NCI-H460 (cell line): ENCODE results near the genes AJAP1 and CAMTA1.

RAMPAGE:
- cytosol, long total RNA = no peak
- long total RNA = no peak
- nucleus, long total RNA = no peak
Observed at GRCh38 chr1:3844788-3845418, 12.1 kb downstream of the CEP104 start.

RAMPAGE:
- cytosol, long total RNA = no peak
- long total RNA = no peak
- nucleus, long total RNA = no peak
Observed at GRCh38 chr1:4654407-4654888, at the start of gene AJAP1. TSS of gene AJAP1 (plus strand) at chr1:4654609.

DNA sequence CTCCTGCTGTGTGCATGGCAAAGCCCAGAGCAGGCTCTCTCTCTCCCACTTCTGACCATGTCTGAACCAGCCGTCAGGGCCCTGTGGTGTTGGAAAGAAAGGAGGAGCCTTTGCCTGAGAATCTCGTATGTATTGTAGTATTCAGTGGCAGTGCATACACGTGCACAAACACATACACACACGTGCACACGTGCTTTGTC lies 332.1 kb downstream of the NPHP4 start:
RAMPAGE:
- cytosol, long total RNA = no peak
- long total RNA = no peak
- nucleus, long total RNA = no peak

GRCh38 chr1:5771061-5771769 lies 221.0 kb downstream of the NPHP4 start:
RAMPAGE:
- cytosol, long total RNA = no peak
- long total RNA = no peak
- nucleus, long total RNA = no peak

RAMPAGE:
- cytosol, long total RNA = no peak
- long total RNA = no peak
- nucleus, long total RNA = no peak
Observed at GRCh38 chr1:6170511-6171407, 9.4 kb downstream of the CHD5 start.

DNA sequence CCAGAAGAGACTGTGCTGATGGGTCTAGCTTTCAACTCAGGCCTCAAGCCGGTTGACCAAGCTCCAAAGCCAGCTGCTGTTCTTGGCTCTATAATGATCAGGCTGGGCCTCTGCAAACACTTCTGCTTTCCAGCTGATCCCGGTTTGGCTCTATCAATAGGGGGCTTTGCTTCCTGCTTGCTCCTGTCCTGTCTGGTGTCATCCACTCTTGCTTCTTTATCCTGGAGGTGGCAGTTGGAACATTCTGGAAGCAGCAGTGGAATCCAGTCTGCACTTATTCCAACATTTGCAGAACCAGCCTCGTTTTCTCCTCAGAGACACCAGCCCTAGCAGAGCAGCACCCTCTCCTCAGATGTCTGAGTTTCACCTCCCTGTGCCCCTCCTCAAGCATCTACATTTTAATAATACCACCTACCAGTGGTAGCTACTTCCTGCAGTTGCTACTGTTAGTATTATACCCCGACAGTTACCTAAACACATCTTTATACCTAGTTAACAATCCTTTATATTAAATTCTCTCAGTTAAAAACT lies 1.2 kb upstream of the RPL22 start:
RAMPAGE:
- cytosol, long total RNA = no peak
- long total RNA = no peak
- nucleus, long total RNA = no peak

DNA sequence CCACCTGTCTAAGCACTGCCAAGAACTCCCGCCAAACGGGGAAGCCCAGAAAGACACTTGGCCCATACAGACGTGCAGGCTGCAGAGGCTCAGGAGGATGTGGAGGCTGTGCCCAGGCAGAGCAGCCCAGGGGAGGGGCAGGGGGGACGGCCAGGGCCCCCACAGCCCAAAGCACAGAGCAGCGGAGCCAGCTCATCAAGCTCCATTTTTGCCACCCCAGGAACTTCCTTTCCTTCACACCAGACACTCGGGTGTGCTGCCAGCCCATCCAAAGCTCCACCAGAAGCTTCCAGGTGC lies 59.3 kb downstream of the ACOT7 start:
RAMPAGE:
- cytosol, long total RNA = no peak
- long total RNA = no peak
- nucleus, long total RNA = no peak

RAMPAGE:
- cytosol, long total RNA = no peak
- long total RNA = no peak
- nucleus, long total RNA = no peak
Observed at GRCh38 chr1:6412781-6413363, 6.8 kb downstream of the HES2 start.

DNA sequence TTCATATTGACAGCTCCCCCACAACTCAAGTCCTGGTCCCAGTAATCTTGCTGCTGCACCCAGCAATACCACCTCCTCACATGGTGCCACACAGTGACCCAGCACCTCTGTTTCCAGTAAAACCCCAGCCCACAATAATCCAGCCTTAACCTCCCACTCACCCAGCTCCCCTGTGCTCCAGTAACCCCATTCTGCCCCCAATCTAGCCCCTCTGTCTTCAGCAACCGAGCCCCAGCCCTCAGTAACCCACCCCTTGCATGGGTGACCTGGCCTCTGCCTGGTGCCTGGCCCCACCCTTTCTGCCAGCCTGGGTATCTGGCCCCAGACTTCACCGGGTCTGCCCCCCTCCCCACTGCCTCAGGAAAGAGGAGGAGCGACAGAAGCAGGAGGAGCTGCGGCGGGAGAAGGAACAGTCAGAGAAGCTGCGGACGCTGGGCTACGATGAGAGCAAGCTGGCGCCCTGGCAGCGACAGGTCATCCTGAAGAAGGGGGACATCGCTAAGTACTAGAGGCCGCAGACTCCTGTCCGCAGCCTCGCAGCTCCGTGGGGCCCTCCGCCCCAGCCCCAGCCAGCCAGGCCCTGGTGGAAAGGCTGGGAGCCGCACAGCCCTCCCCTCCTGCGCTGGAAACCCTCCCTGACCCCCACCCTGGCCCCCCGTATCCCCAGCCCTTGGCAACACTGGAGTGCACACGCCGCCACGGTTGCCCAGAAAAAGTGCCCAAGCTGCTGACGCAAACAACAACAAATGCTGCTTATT lies 6.2 kb downstream of the TNFRSF25 start:
RAMPAGE:
- cytosol, long total RNA = no peak
- long total RNA = no peak
- nucleus, long total RNA = no peak

RAMPAGE:
- cytosol, long total RNA = no peak
- long total RNA = no peak
- nucleus, long total RNA = no peak
Observed at GRCh38 chr1:6467650-6468478, 1.9 kb upstream of the TNFRSF25 start.

GRCh38 chr1:6473822-6474665 lies 8.1 kb upstream of the TNFRSF25 start:
RAMPAGE:
- cytosol, long total RNA = no peak
- long total RNA = no peak
- nucleus, long total RNA = no peak

GRCh38 chr1:6486454-6487017 lies 4.9 kb downstream of the PLEKHG5 start:
RAMPAGE:
- cytosol, long total RNA = no peak
- long total RNA = no peak
- nucleus, long total RNA = no peak

DNA sequence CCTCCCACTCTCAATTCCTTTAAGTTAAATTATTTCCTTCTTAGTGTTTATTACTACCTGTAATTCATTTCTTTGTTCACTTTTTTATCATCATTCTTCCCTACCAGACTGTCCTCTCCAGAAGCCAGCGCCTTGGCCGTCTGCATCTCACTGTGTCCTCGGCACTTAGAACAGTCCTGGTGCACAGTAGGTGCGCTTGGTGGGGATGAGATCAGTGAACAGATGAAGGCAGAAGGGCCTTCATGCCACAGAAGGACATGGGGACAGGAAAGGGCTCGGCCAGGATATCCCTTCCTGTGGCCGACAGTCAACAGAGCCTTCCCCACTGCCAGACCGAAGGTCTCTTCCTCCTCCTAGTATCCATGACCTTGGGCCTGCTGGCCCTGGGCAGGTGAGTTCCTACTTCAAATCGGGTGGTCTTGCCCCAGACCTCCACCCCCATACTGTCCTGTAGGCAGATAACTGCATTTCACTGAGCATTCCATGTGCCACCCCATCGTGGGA lies 3.7 kb downstream of the PLEKHG5 start:
RAMPAGE:
- cytosol, long total RNA = no peak
- long total RNA = no peak
- nucleus, long total RNA = no peak

DNA sequence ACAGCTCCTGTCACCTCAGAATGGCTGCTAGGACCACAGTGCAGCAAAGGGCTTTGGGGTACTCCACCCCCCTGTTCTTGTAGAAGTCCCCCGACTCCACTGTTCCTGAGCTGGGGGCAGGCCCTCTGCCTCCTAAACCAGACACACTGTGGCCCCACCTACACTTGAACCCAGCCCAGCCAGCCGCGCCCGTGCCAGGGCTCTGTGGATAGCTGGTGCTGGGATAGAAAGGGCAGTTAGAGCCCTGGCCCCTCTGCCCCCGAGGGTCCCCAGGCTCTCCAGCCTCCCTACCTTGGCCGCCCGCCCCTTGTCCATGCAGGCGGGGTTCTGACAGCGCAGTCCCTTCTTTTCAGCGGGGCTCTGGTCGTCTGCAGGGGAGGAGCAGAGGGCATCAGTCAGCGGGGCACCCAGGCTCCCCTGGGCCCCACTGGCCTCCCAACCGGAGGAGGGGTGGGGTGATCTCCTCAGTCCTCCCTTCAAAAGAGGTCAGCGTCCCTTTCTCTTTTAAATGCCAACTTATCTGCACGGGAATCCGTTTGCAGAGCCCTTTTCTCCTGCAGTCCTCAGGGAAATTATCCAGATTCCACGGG lies 4.8 kb upstream of the PLEKHG5 start:
RAMPAGE:
- cytosol, long total RNA = no peak
- long total RNA = no peak
- nucleus, long total RNA = no peak

RAMPAGE:
- cytosol, long total RNA = no peak
- long total RNA = no peak
- nucleus, long total RNA = no peak
Observed at GRCh38 chr1:6544708-6546020, 9.1 kb downstream of the NOL9 start.

DNA sequence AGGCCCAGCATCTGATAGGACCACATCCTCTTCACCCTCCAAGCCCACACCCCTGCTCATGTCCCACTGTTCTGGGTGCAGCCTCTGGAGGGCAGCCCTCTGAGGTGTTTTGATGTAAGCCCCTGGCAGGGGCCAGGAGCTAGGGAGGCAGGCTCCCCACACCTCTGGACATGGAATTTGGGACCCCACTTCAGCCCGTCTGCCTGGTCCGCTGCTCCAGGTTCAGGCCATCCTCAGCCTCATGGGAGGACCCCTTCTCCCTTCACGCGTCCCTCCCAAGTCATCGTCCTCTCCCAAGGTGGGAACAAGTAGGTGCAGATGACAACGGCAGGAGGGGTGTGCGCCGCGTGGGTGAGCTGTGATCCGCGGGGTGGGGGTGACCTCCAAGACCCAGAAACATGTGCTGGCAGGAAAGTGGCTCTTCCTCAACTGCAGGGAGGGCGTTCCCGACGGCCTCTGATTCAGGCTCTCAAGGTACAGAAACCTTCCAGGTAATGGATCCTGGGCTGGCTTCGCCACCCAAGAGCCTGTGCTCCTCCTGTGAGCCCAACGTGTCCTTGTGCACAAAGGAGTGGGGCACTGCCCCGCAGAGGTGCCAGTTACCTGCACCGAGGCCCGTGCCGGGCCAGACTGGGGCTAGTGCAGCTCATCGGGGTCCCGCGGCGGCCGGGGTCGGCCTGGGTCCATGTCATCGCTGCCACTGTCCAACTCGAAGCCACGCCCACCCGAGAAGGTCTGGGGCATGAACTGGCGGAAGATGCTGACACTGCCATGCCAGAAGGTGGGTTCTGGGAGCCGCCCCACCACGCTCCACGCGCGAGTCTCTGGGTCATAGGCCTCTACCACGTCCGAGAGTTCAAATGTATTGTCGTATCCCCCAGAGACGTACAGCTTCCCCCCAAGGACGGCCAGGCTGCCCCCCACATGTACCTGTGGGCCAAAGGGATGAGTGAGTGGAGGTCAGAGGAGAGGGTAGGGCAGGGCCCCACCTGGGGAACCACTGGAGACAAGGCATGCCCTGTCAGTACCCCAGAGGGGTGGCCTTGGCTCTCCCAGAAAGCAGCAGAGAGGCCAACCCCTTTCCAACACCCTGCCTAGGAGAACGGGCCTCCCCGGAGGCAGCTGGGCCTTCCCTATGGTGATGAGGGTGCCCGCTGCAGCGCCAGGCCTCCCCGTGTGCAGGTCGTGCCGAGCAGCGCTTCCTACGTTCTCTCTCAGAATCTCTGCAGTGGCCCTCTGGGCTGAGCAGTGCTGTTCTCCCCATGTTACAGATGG lies 9.5 kb downstream of the KLHL21 start:
RAMPAGE:
- cytosol, long total RNA = no peak
- long total RNA = no peak
- nucleus, long total RNA = no peak

DNA sequence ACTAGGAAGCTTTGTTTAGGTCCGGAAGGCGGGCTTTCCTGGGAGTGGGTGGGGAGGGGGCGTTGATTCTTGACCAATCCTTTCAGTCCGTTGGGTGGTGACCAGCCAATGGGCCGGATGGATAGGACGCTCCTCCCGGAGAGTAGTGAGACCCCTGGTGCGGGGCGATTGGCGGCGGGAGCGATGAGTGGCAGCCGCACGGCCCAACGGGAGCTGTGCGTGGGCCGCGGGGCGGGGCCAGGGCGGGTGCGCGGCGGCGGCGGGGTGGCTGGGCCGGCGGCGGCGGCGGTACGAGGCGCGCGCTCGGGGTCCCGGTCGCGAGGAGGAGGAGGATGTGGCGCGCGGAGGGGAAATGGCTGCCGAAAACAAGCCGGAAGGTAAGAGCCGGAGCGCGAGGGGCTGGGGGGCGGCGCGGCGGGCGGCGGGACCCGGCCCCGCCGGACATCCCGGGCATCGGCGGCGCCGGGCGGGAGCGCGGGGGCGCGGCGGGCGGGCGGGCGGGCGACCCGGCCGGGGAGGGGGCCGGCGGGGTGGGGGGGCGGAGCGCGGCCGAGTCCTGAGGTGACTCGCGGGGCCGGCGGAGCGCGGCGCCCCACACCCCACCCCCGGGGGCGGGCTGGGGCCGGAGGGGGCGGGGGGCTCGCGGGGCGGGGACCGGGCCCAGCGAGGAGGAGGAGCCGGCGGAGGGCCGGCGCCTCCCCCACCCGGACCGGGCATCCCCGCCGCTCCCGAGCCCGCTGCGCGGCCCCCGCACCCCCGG lies at the start of gene CAMTA1:
TSS of gene CAMTA1 (plus strand) at position 256 of the 760 bp plus-strand sequence.
RAMPAGE:
- cytosol, long total RNA = start-site peak on the plus strand centred at position 302 of the sequence, 86 bp wide, 1,525 and 487 reads in 2 replicates
- long total RNA = start-site peak on the plus strand centred at position 297 of the sequence, 88 bp wide, 931 and 1,398 reads in 2 replicates
- nucleus, long total RNA = start-site peak on the plus strand centred at position 303 of the sequence, 83 bp wide, 925 and 82 reads in 2 replicates

DNA sequence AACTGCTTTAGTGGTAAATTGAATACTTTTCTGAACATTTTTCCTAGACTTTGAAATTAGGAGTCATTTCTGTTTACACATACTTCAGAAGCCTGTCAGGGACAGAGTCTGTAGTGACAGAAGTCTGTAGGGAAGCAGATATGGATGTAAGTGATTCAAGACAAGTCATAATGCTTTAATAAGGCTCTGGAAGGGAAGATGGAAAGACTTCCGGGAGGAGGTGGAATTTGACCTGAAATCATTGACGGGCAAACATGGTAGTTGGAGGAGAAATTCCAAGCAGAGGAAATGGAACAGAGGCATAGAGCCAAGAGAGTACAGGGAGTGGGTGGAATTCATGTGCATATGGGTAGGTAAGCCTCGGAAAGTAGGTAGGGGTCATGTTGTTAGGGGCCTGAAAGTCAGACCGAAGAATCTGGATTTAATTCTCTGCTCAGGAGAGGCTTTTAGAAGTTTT lies 22.5 kb downstream of the CAMTA1 start:
RAMPAGE:
- cytosol, long total RNA = no peak
- long total RNA = no peak
- nucleus, long total RNA = no peak

GRCh38 chr1:6841077-6841891 lies 56.0 kb downstream of the CAMTA1 start:
RAMPAGE:
- cytosol, long total RNA = no peak
- long total RNA = no peak
- nucleus, long total RNA = no peak

DNA sequence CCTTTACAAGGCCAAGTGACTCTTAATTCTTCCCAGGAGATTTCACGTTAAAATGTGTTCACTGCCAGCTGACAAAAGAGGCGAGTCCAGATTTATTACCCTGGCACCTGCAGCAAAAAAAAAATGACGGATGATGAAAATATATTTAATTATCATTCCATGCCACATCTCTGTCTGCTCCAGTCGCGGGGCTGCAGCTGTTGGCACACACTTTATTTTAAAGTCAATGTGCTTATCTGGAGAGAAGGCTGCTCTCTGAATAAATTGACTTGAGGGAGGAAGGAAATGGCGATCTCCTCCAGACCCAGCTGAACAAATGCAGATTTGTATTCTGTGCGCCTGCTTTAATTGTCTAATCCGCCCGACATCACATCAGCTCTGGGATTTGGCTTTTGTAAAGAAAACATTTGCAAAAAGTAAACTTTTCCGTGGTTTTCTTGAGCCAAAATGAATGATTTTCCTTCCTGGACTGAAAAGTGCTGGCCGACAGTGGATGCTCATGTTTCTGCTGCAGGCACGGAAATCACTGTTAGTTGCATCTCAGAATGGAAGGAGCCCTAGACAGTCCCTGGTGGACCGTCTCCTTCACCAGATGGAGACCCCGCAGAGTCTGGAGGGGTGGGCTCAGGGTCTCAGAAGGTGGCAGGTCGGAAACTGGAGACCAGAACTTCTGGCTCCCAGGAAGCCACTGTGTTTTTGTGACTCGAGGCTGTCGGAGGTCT lies 150.2 kb downstream of the CAMTA1 start:
RAMPAGE:
- cytosol, long total RNA = no peak
- long total RNA = no peak
- nucleus, long total RNA = no peak